Body of pancreas (tissue), 2 donors: ENCODE measurements around the genes ZFP1 and CHST5.

GRCh38 chr16:74439590-74439997 is 18.3 kb upstream of the CLEC18B start:
- PRO-cap = no peak
- RAMPAGE, long total RNA, 2 experiments = no peak in any of the 2 experiments

GRCh38 chr16:74451702-74453005 is 30.9 kb upstream of the CLEC18B start:
- PRO-cap = no peak
- RAMPAGE, long total RNA, 2 experiments = no peak in any of the 2 experiments

GRCh38 chr16:74603439-74604322 is 3.2 kb downstream of the GLG1 start:
- PRO-cap = unidirectional peak, plus-strand start at chr16:74604049
- RAMPAGE, long total RNA, 2 experiments = no peak in any of the 2 experiments

DNA sequence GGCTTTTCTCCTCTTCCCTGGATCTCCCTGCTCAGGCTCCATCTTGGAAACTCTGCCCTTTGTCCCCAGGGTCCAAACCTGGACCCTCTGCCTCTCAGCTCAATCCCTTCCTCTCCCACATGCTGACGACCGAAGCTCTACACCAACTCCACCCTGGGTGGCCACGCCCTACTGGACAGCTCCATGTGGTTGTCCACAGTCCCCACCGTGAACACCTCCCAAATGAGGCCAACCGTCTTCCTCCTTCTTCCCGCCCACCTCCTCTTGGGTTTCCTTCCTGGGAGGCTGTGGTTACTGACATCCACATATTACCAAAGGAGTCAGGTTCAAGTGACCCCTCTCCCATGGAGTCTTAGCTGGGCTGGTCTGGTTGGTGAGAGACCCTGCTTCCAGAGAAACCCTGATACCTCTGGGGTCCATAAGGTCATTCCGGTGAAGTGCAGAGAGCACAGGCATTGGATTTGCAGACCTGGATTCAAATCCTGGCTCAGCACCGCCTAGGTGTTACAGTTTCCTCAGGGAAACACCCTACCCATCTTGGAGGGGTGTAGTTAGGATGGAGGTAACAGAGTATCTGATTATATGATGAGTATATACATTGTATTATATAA is 22.7 kb upstream of the MLKL start:
- PRO-cap = no peak
- RAMPAGE, long total RNA, 2 experiments = no peak in any of the 2 experiments

DNA sequence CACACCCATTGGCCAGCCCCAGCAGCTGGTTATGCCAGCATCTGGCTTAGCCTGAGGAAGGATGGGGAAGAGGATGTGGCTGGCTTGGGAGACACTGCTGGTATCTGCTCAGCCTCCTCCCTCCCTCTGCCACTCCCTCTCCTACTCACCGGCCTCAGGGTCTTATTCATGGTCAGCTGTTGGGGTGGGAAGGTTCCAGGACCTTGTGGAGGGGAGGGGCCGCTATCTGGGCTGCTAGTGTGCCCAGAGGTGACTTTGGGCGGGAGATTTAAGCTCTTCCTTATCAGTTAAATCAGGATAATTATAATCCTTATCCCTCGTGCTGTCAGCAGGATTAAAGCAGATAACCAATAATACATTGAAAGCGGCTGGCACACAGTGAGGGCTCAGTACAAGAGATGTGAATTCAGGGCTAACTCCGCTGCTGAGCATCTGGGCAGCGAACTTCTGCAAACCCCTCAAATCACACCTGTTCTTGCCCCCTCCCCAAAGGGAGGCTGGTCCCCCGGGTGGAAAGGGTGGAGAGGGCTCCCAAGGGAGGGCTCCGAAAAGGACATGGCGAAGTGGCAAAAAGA is 36.1 kb upstream of the MLKL start:
- PRO-cap = no peak
- RAMPAGE, long total RNA, 2 experiments = no peak in any of the 2 experiments

GRCh38 chr16:74738239-74738575 is 36.4 kb downstream of the FA2H start:
- PRO-cap = no peak
- RAMPAGE, long total RNA, 2 experiments = no peak in any of the 2 experiments

GRCh38 chr16:74874198-74874722 is 99.6 kb upstream of the FA2H start:
- PRO-cap = no peak
- RAMPAGE, long total RNA, 2 experiments = no peak in any of the 2 experiments

- PRO-cap = no peak
- RAMPAGE, long total RNA, 2 experiments = start-site peak on the minus strand in 1 of 2 experiments, at chr16:74956413-74956622 at its widest, 8 reads per replicate
Observed at GRCh38 chr16:74956301-74956936, 28.5 kb downstream of the WDR59 start.

DNA sequence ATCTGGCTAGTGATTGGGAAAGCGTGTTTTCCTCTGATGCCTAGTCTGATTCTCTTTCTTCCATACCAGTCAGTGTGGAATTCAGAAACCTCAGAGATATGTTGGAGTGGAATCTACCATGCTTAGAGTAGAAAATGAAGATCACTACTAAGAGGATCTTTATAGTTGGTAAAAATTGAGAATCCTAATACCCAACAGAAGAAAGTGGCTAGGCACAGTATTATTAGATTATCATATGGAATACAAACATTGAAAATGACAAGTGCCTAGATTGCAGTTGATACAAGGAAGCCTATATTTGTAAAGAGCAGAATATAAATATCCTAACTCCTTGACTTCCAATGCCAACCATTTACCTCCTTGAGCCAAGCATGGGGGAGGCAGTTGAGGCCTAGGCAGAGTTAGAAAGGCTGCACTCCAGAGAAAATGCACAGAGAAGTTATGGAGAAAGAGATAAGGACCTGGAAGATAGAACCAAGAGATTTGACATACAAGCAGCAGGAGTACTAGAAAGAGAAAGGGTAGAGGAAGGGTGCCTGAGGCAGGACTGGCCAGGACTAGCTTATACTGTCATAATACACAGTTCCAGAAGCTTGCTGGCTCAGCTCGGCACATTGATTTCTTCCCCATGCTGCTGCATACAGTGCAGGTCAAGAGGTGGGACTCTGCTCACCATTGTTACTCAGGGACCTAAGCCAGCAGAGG is 33.1 kb downstream of the LDHD start:
- PRO-cap = no peak
- RAMPAGE, long total RNA, 2 experiments = no peak in any of the 2 experiments

GRCh38 chr16:75148167-75149310 is at the start of gene ZFP1:
TSS of gene ZFP1 (plus strand) at chr16:75148524.
- PRO-cap = bidirectional peak, plus-strand start at chr16:75148538, minus-strand start at chr16:75148366; bidirectional peak, plus-strand start at chr16:75148899, minus-strand start at chr16:75148947
- RAMPAGE, long total RNA, 2 experiments = start-site peak on the plus strand in 2 of 2 experiments, at chr16:75148512-75148530 at its widest, 28 to 70 reads per replicate

- PRO-cap = no peak
- RAMPAGE, long total RNA, 2 experiments = no peak in any of the 2 experiments
Observed at GRCh38 chr16:75219766-75220150, 970 bp downstream of the CTRB1 start.

- PRO-cap = bidirectional peak, plus-strand start at chr16:75229120, minus-strand start at chr16:75228873; bidirectional peak, plus-strand start at chr16:75229396, minus-strand start at chr16:75229251
- RAMPAGE, long total RNA, 2 experiments = no peak in any of the 2 experiments
Observed at GRCh38 chr16:75228991-75229472, 10.2 kb downstream of the CTRB1 start.

DNA sequence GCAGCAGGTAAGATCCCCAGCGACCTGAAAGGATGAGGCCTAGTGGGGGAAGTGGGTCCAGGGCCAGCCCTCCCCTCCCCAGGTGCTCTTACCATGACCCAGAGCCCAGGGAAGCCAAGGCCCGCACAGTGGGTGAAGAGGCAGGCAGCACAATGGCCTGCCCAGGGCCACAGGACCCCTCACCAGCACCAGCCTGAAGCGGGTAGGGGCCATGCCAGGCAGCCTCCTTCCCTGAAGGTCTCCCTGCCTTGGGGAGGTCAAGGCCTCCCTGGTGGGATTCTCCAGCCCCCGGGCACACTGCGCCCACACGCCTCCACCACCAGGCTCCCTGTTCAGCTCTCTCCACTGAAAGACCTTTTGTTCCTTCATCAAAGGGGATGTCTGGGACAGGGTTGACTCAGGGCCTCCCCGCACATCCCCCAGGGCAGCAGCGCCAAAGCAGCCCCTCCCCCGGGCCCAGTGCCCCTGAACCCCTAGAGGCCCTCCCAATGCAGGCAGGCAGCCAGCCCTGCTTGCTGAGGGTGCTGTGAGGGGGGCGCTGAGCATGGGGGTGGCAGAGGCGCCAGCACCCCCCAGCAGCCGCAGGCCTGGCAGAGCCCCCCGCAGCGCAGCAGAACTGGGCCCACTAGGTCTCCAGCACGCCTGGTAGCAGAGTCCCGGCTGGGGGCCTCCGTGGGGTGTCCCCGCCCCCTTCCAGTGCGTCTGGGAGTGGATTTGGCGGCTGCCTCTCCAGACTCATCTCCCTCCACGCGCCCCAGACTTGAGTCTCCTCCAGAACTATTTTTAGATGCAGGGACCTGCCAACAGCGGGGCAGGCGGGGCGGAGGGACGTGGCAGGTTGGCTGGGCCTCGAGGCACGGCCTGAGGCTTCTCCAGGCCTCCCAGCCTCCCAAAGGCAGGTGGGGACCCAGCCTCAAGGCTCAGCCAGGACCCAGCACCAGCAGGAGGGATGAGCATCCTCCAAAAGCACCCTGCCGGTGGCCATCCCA is 13.1 kb downstream of the BCAR1 start:
- PRO-cap = no peak
- RAMPAGE, long total RNA, 2 experiments = no peak in any of the 2 experiments

- PRO-cap = bidirectional peak, plus-strand start at chr16:75250975, minus-strand start at chr16:75250951; bidirectional peak, plus-strand start at chr16:75251328, minus-strand start at chr16:75251327
- RAMPAGE, long total RNA, 2 experiments = start-site peak on the minus strand in 1 of 2 experiments, at chr16:75250858-75250914 at its widest, 40 reads per replicate
Observed at GRCh38 chr16:75250656-75251587, 502 bp downstream of the BCAR1 start.

DNA sequence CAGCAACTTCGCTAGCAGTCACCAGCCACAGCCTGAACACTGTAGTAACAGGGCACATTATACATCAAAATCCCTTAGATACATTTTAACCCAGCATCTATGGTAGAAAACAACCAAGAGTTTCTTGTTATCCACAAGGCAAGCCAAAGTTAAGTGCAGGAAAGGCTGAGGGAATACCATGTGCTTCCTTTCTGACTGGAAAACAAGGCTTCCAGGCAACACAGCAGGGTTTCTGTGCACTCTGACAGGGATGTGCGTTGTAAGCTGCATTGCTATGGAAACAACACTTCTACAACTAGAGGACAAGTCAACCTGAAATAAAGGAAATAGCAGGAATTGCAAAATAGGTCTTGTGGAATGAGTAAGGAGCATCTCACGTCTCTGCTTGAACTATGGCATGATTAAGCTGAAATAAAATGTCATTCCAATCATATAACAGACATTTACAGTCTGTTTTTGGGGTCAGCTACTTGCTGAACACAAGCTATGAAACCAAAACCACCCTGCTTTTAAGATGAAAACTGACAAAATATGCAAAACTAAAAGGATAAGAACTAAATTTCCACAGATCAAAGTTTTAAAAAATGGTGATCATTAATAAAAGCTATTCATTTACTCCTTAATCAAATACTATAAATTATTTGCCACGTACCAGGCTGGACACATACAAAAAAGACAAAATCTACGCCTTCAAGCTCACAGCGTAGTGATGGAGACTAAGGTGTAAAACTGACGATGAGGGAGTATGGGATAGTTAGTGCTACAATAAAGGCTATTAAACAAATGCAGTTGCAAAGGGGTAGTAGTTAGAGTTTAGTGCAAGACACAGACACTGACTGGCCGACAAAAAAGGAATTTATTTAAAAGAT is 55.2 kb downstream of the CFDP1 start:
- PRO-cap = no peak
- RAMPAGE, long total RNA, 2 experiments = no peak in any of the 2 experiments

GRCh38 chr16:75433682-75434315 is 496 bp upstream of the CFDP1 start:
- PRO-cap = bidirectional peak, plus-strand start at chr16:75433795, minus-strand start at chr16:75433481; bidirectional peak, plus-strand start at chr16:75434016, minus-strand start at chr16:75434008; bidirectional peak, plus-strand start at chr16:75434160, minus-strand start at chr16:75434196
- RAMPAGE, long total RNA, 2 experiments = no peak in any of the 2 experiments

- PRO-cap = no peak
- RAMPAGE, long total RNA, 2 experiments = no peak in any of the 2 experiments
Observed at GRCh38 chr16:75457068-75457365, 7.5 kb downstream of the TMEM170A start.

DNA sequence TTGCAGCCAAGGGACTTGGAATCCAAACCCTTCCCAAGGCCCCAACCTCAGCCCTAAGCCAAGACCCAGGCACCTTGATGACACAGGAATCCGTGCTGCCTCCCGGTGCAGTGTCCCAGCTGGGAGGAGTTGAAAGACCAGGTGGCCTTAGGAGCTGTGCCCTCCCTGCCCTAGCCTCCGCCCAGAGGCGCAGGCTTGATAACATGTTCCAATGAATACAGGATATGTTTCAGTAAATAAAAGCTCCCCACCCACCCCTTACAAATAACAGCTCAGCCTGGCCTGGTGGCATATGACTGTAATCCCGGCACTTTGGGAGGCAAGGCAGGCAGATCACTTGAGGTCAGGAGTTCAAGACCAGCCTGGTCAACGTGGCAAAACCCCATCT is at the start of gene CHST5:
Gene CHST5 (minus strand): TSS at position 138 of the 388 bp plus-strand sequence.
- PRO-cap = no peak
- RAMPAGE, long total RNA, 2 experiments = no peak in any of the 2 experiments

DNA sequence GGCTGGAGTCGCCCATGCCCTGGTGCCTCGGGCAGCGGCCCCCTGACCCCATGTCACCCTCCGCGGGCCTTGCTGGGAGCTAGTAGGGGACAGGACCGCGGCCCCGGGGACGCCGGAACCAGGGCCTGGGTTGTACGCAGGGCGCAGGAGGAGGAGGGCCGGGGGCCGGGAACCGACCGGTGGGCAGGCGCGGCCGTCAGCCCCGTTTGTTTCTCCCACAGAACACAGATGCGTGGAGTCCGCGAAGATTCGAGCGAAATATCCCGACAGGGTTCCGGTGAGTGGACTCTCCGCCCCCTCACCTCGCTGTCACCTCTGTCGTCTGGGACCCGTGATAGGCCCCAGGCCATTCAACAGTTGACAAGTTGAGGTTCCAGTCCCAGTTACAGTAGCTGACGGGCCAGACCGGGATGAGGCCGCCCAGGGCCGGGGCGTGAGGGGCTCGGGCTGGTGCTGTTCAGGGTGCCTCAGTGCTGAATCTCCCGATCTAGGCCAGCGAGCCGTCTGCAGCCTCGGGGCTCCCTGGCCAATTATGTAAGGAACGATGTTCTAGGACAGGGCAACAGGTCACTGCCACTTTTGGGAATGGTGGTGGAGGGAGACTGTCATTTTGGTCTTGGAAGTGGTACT is 567 bp downstream of the GABARAPL2 start:
- PRO-cap = no peak
- RAMPAGE, long total RNA, 2 experiments = no peak in any of the 2 experiments

DNA sequence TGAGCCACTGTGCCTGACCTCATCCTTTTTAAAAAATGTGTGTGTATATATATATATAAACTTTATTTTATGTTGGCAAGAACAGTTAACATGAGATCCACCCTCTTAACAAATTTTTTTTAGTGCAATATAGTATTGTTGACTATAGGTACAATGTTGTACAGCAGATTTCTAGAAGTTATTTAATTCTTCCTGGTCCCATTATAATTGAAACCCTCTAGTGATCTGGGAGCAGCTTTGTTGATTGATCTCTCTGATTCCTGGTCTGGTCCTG is 254.2 kb upstream of the CNTNAP4 start:
- PRO-cap = no peak
- RAMPAGE, long total RNA, 2 experiments = no peak in any of the 2 experiments